Peritoneum (tissue), 1 donor: ENCODE measurements around the gene C1orf74.

- PRO-cap = no peak
These were observed 70.3 kb downstream of the CD46 start for GRCh38 chr1:207822112-207822547.

DNA sequence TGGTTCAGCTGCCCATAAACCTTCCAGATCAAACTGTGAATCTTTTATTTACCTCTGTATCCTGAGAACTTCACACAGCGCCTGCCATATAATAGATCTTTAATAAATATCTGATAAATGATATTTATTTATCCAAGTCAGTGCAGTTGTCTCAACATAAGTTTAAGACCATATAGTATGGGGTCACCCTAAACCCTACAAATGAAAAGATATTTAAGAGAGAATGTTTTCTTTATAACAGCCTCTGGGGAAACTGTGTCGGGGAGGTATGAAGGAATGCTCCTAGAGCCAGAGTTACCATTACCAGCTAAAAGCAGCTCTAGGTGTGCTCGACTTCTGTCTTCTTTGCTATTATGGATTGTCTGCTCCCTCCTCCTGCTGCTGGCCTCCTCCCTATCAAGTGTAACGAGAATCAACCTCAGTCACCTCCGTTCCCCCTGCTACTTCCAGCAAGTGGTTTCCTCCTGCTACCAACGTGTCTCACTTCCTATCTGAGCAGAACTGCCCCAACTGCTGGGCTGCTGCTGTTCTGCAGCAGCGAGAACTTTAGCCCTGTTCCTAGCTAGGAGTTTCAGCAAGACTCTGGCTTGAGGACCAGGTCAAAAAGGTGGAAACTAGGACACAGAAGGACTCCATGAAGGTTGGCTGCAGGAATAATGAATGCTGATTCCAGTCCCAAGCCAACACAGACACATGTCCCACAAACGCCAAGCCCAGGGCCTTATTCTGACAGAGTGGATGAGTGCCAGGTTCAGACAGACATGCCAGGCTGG is 47.1 kb downstream of the CD34 start:
- PRO-cap = no peak

DNA sequence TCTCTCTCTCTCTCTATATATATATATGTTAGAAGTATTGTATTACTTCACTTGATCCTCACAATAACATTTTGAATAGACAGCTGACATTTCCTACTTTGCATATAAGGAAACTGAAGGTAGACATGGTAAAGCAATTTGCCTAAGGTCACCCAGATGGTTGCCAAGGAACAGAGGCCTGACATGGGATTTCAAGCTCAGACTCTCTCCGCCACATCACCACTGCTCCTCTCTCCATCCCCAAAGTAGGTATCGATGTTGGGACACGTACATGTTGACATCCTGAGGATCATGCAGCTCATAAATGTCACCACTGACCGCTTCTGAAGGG is 38.9 kb downstream of the CD34 start:
- PRO-cap = no peak

- PRO-cap = no peak
These were observed 12.5 kb upstream of the CD34 start for GRCh38 chr1:207923349-207923947.

DNA sequence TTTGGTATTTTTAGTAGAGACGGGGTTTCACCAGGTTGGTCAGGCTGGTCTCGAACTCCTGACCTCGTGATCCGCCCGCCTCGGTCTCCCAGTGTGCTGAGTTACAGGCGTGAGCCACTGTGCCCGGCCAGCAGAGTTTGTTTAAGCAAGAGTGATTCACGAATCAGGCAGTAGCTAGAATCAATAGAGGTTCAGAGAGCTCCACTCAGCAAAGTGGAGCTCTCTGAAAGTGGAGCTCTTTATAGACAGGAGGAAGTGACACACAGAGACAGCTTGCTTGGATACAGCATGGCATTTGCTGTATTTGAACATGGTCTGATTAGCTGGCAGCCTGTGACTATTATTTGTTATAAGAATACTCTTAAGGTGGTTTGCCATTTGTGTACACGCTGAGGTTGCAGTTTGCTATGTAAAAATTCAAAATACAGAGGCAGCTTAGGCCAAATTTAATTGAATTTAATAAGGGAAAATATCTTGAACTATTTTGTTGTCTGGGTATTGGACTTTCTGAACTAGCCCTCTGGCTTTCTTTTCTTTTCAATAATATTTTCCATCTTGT is 27.2 kb upstream of the CD34 start:
- PRO-cap = no peak

DNA sequence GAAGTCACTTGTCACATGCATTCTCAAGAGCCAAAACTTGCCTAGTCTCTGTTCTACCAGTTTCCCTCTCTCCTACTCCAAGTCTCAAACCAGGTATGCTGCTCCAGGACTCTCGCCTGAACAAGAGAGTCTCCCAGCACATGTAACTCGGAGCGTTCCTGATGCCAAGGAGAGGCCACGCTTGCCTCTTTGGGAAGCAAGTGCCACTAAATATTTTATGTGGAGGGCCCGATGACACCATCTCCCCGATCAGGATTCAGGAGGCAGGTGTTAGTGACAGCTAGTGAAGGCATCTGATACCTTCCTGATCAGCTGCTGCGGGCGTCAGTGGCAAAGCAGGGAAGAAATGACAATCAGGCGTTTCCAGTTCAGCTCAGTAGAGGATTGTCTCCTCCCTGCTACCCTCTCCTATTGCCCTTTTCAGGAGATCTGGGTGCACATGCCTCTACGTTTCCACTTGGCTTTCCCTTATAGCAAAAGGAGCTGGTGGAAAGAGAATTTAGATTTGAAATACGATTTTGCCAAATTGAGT is 21.8 kb downstream of the PLXNA2 start:
- PRO-cap = no peak

DNA sequence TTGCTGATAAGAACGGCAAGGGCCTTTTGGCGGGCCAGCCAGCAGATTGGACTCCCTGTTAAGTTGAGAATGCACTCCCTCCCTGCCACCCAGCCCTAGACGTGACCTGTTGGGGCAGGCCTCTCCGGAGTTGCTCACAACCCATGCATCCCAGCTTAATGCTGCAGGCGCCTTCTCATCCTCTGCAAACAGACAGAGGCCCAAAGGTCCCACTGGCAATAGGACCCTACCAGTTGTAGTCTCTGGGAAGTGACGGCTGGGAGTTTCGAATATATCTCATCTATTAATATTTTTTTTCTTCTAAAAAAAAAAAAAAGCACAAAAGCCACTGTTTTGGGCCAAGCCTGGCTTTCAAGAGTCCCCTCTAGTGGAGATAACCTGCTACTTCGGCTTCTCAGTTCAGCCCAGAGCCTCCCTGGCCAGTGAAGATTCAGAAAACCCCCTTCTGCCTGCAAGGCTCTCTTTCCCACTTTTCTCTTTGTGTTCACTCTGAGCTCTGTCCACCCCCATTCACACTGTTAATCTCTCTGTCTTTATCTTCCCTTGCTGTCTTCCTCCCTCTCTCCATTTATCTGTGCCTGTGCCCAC is 5.2 kb downstream of the PLXNA2 start:
- PRO-cap = no peak

- PRO-cap = no peak
These were observed 228.1 kb upstream of the CAMK1G start for GRCh38 chr1:209355295-209355967.

DNA sequence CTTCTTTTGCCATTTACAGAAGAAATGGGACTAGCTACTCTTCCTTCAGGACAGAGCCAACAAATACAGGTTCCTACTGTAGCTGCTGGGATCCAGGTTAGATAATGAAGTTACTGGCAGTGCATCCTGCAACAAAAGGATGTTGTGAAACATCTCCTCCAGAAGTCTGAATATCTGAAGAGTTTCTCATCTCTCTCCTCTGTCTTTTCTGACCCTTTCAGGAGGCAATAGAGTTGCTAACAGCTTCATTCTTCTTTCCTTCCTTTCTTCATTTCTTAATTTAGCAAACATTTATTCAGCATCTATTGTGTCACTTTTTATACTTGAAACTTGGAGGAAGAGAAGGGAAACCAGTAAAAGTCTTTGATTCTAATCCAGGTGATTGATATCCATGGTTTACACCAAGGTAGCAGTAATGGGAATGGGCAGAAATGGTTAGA is 171.3 kb upstream of the CAMK1G start:
- PRO-cap = no peak

DNA sequence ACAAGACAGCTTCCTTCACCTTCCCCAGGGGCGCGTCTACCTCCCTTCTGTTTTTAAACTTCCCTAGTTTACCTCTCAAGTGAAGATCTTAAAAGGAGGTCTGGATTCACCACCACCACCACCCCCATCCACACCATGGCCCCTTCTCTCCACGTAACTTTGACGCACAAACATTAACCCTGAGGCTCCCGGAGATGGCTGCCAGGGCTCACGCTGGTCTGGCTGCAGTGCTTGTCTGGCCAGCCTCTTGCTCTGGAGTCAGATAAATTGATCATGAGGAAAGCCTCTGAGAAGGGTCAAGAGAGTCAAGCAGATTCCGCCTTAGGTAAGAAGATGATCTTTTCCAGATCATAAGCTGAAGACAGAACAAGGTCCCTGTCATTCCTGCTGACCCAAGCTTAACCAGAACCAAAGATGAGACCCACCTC is 932 bp downstream of the CAMK1G start:
- PRO-cap = no peak

DNA sequence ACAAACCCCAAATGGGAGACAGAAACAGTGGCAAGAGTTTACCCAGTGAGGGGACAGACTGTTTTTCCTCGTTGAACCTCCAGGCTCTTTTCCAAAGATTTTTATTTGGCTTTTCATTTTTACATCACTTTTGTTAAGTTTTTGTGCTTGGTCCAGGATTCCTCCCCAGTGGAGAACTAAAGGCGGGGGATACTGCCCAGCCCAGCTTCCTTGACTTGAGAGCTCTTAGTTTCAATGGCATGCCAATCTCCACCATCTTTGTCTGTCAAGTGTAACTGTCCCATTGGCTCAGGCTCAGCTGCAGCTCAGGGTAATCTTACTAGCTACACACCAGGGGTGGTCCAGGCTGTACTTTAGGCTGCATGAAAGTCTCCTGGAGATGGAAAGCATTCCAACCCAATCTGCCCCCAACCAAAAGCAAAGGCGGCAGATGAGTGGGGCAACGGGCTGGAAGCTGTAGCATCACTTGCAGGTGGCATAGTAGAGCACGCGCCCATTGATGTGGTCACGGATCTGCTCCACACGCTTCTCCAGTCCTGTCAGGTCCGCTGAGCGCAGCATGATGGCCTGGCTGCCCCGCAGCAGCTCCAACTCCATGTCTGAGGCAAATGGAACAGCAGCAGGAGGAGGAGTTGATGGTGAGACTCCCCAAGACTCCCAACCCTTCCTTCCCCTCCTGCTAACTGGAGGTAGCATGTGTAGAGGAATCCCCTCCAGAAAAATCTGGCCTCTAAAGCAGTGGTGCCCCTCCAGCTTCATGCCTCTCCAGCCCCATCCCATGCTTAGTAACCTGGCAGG is 31.5 kb downstream of the CAMK1G start:
- PRO-cap = no peak

- PRO-cap = no peak
These were observed 33.8 kb downstream of the LAMB3 start for GRCh38 chr1:209618442-209618722.

DNA sequence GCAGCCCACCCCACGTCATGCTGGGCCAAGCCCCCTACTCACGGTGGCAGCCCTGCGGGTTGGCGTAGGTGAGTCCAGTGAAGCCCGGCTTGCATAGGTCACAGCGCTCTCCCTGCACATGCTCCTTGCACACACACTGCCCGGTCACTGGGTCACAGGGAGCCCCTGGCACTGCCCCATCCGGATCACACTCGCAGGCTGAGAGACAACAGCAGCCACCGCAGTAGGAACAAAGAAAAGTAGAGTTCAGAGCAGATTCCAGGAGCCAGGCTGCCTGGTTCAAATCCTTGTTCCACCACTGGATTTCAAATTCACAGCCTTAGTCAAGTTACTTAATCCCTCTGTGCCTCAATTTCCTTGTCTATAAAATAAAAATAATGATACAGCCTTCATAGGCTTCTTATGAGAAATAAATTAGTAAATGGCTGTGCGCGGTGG is 24.2 kb downstream of the LAMB3 start:
- PRO-cap = no peak

DNA sequence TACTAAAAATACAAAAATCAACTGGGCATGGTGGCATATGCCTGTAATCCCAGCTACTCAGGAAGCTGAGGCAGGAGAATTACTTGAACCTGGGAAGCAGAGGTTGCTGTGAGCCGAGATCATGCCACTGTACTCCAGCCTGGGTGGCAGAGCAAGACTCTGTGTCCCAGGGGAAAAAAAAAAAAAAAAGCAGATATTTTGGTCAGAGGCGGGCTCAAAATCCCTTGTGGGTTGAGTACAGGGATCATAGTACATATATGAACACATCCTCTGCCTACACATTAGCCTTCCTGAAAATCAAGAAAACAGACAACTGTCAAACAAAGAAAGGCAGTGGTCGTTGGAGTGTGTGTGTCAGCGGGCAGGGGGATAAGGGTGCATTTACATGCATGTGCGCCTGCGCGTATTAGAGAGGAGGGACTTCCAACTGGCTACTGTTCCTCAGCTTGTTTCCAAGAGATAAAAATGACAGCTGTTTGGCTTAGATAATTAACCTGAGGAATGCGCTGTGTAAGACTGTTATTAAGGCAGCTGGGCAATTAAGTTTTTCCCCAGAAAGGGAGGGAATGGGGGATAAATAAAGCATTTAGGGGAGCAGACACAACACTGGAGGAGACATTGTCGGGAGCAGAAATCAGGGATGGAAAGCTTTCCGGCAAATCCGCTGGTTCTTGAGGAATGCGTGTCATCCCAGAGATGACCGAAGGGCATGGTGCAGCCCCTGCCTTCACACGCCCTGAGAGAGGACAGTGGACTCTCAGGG is 6.5 kb downstream of the LAMB3 start:
- PRO-cap = no peak

DNA sequence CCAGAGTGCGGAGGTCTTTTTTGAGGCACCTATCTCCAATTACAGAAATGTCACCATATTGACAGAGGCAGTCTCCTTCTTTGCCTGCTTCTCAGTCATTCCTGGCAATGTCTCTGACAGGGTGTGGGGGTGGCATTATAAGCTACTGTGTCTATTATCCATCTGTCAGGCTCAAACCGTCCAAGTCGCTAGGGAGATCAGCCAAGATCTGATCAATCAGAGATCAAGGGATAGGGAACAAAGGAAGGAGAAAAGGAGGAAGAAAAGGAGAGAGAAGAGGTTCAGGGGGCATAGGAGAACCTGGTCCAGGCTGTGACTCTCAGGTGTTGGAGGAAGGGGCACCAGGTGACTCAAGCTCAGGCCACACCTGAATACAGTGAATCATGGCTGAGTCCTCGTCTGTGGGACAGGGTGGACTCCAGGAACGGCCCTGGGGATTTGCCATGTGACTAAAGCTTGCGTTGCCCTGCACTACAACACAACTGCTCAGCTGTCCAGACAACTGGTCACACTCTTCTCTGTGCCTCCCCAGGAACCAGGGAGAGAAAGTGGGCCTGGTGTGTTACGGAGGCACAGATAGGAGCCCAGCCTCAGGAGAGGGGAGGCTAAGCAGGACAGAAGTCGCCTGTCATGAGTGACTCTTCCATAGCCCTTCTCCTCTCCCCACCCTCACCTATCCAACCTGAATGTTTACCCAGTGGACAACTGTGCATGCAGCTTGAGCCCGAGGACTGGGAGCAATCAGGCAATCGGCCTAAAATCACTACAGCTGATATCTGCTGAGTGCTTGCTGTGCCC is 3.6 kb upstream of the LAMB3 start:
- PRO-cap = no peak

DNA sequence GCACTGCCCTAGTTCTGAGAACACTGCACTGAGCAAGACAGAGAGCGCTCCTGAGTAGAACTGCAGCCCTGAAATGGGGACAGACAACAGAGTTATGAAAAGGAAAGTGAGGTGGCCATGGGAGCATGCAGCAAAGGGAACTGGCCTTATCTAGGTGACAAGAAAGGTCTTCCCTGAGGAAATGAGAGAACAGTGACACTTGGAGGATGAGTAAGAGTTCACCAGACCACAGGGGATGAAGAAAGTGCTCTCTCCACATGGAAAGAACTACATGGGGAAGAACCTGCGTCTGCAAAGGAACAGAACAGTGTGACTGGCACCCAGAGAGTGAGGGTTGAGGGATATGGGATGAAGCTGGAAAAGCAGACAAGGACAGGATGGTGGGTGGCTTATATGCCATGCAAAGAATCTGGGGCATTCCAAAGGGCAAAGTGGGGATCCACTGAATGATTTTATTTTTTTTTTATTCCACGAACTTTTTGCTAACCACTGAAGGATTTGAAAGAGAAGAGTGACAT is 7.4 kb upstream of the G0S2 start:
- PRO-cap = no peak

DNA sequence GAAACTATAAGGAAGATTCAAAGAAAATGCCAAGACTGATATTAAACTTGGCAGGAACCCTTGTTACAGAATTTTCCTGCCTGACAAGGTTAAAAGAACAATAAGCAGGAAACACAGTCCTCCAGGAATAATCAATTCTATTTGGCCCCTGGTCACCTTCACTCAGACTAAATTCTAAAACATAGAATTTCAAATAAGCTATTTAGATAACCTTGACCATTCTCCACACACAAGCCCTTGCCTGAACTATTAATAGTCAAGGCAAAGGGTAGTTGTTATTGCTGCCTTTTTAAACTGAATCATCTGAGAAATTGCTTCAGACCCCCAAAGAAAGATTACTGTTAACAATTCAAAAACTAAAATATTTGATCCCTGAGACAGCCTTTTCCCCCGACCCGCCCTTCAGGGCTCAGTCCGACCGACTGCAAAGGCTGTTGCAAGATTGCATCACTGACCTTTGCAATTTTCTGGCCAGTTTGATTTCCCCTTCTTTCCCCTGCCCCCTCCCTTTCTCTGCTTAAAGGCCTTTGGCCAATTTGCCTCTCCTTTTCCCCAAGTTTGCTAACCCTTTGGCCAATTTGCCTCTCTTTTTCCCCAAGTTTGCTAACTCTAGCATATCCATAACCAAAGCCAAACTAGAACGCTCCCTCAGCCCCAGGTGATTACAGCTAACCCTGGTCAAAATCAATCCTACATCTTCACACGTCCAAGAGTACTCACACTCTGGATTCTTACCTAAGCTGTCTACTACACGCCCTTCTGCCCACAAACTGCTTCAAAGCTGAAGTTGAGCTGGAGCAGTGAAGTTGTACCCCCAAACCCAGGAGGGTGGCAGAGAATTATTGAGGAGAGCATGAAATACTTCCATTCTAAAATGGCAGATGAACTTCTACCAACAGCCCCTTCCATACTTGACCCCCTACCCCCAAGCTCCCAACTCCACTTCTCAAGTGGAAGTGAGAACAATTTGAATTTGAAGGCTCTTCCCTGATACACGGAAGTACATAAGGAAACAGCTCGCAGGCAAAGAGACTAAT is 1.3 kb upstream of the G0S2 start:
- PRO-cap = no peak

DNA sequence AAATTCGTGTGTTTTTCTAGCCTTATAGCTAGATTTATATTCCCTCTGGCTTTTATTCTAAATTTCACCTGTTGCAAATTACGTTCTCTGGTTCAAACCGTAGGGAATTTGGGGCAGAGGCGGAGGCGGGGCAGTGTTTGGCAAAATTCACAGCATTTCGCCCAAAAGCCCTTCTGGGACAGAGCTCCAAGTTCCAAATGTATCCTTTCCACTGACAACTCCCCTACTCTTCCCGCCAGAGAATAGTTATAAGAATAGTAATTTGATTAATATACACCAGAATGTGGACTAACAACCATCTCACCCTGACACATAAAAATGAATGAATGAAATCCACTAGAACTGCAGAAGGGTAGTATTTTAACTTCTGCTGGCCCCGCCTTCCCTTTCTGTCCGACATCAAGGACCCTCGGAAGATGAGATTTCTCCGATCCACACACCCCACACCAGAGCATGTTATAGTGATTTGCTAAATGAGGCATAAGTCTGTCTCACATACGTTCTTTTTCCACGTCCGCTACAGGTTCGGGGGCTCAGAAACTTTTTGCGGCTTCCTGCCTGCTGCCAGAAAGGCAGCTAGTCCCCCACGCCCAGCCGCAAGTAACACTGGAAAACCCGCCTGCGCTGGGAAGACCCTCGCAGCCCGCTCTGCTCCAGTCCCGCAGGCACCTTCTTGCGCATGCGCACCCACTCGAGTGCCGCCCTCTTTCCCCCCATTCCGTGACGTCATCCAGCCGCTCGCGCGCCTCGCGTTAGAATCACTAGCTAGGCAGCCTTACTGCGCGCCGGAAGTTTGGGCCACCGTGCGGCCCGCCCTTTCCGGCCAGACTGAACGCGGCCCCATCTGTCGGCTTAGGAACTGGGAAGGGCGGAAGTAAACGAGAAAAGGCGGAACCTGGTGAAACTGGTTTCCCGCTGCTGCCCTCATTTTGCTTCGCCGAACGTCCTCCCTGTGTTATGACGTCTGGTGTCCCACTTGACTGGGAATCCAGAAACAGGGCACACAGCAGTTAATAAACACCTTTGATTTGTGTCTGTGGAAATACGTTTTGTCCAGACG is at the start of gene C1orf74:
Gene C1orf74 (minus strand): TSS at position 681 of the 1,060 bp plus-strand sequence.
- PRO-cap = unidirectional peak, minus-strand start at position 650 of the sequence

GRCh38 chr1:209801013-209801797 is 4.7 kb downstream of the IRF6 start:
- PRO-cap = no peak

DNA sequence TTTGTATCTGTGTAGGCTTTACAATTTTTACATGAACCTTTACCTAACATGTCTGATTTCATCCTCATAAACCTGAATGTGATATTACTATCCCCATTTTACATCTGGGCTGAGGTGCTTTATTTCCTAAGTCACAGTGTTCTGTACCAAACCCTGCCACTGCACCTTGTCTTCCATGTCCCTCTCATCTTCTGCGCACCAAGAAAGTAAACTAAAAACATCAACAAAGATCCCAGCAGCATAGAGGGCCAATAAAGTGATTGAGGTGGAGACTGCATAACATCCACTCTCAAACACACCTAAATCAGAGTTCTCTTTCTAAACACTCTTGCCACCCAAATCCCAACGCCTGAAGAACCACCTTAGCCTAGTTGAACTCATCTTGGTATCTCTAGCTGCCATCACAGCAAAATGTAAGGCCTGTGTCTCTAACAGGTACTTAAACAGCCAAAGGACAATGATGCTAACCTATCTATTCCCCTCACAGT is 1.7 kb downstream of the IRF6 start:
- PRO-cap = no peak